ENCODE measurements around a stretch of chr16.

- RRBS: no CpG with 5 or more reads among the region's 3 CpGs
Measured at GRCh38 chr16:15856638-15856854, 282 bp downstream of the MYH11 start.

- RRBS: no CpG with 5 or more reads among the region's 19 CpGs
Measured at GRCh38 chr16:16131473-16132173, 91.7 kb downstream of the ABCC6 start.

DNA sequence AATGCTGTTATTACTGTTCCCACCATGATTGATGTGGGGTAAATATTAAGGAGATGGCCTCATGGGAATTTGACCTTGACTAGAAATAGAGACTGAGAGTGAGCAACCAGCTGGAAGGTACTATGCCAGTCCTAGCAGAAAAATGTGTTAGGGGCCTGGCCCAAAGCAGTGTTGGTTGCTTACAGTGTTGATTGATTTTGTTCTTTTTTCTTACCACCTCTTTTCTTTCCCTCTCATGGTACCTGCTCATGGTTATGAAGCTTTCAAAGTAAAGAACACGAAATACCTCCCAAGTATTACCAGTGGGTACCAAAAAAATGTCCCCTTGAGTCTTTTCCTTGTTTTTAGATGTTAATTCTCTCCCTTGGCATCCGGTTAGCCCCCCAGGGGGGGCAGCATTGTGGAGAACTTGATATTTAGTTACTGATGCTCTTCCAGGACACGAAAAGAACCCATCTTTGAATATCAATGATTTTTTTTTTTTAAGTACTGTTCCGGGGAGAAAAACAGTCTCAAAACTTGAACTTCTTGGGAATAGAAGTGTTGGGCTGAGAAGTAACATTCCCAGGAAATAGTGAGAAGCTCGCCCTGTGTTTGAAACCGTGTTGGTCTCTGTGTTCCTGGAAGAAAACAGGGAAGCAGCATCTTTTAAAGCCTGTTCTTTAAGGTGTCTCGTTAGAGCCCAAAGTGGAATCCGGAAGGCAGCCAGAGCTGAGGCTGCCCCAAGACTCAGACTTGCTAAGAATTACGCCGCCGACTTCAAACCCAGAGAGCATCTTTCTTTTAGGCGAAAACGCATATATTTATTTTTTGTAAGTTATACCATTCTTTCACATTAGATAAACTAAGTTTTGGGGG lies 80.9 kb downstream of the ABCC6 start:
- RRBS: 100% methylated on average over 1 of the region's 13 CpGs

DNA sequence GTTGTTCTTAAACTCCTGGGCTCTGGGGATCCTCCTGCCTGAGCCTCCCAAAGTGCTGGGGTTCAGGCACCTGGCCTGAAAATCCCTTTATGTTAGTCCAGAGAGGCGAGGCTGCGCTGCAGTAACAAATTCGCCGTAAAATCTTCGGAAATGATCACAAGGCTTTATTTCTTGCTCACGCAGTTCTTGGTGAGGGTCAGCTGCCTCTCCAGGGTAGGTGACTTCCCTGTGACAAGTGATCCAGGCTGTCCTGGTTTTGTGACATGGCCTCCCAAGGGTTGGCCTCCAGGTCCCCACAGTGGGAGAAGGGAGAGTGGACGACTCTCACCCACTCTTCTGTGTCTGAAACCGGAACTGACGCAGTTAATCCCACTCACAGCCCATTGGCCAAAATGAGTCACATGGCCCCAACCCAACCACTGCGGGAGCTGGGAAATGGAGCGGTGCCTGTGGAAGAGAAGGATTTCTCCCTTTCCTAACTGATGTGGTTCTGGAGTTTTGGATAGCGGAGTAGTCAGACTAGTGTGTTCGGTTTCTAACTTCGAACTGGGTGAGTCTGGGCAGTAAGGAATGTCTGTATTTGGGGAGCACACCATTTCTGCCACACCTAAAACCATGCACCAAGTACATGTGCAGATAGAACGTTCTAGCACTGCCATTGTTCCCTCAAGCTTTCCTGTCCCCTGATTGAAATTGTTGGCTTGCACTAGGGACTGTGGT lies 79.4 kb downstream of the ABCC6 start:
- RRBS: no CpG with 5 or more reads among the region's 15 CpGs

GRCh38 chr16:17304132-17304832 lies 166.5 kb downstream of the XYLT1 start:
- RRBS: no CpG with 5 or more reads among the region's 7 CpGs

DNA sequence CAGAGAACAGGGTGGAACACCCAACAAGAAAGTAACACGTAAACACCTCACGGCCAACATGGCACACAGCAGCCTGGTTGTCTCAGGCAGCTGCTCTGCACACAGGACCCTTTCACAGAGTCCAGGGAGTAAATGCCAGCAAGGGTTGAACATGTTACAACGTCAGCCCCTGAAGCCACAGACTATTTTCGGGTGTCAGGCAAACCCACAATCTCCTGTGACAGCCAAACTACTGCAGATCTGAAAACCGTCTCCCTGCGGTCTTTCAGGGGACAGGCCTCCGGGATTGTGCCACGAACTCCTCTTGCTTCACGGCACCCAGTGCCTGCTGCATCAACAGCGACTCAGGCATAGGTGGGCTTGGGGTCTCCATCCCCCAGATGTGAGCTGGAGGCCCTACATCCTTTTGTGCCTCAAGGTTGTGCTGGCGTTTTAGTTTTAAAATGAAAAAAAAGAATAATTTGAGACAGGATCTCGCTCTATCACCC lies 127.7 kb downstream of the XYLT1 start:
- RRBS: no CpG with 5 or more reads among the region's 12 CpGs

DNA sequence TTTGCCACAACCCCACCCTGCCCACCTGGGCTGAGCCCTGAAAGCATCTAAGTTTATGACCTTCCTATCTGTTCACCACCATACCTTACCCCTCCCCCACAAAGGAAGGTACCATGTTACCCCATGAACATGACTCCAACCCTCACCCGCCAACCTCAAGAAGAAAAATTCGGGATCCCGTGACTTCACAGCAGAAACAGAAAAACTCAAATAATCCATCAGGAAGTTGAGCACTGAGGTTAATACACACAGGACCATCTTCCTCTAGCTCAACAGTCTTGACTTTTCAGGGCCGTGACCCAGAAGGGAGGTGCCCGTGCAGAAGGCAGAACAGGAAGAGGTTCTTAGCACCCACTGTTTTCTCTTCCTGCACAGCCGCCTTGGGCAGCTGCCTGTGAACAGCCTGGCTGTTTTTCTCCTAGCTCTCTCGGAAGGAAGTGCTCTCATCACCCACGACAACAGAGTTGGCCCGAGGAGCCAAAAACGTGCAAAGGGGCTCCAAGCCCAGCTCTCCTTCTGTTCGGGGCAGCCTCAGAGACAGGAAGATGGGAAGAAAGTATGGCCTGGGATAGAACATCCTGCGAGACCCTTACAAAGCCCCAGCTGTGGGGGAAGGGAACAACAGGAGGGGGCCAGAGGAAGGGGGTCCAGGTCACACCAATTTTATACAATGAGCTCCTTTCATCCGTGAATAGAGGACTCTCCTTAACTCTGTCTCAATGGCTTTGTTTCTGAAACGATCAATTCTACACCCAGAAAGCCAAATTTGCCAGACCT lies 101.1 kb downstream of the XYLT1 start:
- RRBS: no CpG with 5 or more reads among the region's 14 CpGs

DNA sequence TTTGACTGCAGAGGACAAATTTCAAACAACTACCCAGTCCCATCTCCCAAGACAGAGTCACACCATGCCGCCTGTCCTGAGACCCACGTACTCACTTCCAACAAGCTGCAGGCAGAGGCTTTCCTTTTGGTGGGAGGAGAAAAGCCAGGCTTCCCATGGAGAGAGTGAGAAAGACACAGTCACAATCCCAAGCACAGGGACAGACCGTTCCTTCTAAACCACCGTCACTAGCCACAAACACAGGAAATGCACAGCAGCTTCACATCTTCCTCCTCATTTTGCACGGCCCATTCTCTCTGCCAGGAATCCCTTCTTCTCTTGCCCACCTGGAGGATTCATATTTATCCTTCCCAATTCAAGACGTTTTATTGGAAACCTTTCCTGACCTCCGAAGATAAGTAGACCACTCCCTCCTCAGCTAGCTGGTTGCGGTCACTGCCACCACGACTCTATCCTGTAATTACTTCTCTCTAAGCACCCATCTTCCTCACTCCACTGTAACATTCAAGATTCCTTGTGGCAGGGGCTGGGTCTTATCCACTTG lies 87.7 kb downstream of the XYLT1 start:
- RRBS: no CpG with 5 or more reads among the region's 9 CpGs

- RRBS: no CpG with 5 or more reads among the region's 10 CpGs
Measured at GRCh38 chr16:17396770-17397428, 73.9 kb downstream of the XYLT1 start.

DNA sequence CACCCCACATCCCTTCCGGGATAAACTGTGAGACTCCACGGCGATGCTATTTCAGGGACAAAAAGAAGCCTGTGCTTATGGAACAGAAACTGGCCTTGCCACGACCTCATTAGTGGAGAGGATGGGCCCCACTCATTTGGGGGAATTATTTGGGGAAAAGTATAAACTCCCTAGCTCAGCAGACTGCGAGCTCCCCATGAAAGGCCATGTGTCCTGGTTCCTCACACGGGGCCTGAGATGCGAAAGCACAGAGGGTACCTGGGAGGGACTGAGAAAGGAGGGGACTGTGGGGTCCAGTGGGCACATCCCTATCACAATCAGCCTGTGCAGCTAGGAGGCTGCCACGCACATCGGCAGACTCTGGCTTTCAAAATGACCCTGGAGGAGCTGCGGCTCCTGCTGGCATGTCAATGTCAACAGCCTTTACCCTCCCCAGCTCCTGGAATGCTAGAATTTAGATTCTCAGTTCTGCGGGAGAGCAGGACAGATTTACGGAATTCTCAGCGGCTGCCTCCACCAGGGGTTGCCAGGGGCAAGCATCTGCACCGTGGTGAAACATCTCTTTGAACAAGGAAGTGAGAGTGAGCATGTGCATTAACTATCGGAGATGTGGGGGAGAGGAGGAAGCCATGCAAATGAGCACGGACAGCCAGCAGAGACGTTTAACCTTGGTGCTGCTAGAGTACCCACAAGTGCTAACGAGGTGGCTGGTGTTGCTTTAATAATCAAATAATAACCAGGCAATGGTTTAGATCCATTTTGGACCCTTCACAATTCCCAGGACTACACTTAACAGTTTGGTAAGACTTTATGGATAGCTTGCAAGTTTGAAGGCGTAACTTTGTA lies 54.3 kb downstream of the XYLT1 start:
- RRBS: no CpG with 5 or more reads among the region's 19 CpGs

DNA sequence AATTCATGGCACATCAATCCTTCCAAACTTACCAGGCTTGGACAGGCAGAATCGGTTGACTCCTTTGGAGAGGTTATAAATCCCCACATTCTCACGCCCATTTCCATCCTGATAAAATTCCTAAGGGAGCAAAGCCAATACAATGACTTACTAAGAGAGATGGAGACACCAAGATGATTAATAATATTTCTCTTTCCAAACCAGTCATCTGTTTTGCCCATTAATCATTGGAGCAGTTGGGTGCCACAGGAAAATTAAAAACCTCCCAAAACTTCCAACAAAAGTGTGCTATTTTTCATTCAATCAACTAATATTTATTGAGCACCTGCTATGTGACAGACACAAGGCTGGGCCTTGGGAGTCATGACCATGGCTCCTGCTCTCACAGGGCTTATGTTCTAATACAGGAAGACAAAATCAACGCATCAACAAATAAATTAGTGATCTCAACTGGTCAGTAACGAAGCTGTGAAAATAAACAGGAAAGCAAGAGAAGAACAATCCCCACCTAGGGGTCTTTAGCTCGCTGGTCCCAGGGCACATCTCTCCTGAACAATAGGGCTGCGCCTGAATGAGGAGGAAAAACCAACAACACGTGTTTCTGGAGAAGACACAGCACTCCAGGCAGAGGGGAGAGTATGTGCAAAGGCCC lies 34.3 kb downstream of the NOMO2 start:
- RRBS: no CpG with 5 or more reads among the region's 7 CpGs

DNA sequence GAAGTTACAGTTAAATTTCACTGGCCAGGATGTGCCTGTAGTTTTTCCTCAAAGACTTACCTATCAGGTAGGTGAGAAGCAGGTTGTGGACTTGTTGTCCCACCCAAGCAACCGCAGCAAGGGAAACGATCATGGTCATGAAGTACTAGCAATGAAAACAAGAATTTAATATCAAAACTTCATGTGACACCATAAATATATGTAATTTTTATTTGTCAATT lies 4.3 kb upstream of the RPS15A start:
- RRBS: no CpG with 5 or more reads among the region's 2 CpGs

- RRBS: no CpG with 5 or more reads among the region's 5 CpGs
Measured at GRCh38 chr16:18800042-18800464, 1.3 kb downstream of the ARL6IP1 start.

DNA sequence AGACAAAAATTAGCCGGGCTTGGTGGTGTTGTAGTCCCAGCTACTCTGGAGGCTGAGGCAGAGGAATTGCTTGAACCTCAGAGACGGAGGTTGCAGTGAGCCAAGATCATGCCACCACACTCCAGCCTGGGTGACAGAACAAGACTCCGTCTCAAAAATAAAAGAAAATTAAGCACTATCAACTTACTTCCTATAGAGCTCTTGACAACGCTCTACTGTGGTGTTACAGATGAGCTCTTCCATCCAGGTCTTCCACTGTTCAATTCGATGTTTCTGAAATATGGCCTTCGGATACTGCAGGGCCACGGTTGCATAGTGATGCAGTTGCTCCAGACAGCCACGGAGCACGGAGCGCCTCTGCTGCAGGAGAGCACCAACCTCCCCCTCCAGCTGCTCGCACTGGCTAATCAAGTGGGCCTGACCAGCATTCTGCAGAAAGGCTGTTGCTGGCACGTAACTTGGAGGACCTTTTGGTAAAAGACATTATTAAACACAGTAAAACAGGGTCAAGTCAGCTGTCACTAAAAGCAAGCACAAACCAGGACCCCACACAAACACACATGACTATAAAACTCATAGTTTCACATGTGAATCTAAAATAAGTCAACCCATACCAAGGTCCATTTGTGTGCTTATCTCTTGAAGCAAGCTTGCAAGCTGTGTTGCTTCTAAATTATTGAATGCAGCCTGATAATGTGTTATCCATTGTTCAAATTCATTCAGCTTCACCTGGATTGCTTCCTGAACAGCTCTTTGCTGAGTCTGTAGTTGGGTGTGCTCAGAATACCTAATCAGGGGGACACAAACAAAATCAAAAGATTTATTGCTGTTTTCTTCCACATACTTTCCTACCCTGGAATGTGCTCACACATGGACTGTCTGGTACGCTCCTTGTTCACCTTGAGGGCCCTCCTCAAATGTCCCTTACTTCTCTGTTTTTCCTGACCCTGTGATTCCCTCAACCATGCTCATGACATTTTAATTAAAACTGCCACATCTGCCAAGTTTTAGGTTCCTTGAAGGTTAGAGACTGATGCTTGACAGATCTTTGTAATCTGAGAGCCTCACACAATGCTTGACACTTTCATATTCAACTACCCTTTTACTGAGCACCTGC lies 34.8 kb upstream of the ARL6IP1 start:
- RRBS: no CpG with 5 or more reads among the region's 13 CpGs

DNA sequence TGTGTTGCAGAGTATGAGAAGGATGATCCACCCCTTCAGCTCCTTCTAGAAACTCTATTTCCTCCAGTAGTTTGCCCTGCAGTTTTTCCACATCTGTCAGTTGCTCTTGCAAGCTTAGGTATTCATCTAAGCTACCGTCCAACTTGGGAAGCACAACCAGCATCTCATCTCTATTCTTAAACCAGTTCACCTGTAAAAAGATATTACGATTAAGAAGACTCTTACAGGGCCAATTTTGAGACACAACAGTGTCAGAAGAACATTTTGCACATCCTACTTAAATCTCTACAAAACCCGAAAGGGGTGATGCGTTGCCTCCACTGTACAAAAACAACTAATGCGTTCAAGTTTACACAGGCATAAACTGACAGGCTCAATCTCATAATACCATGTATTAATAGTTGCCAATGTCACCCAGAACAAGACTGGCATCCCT lies 35.9 kb upstream of the ARL6IP1 start:
- RRBS: no CpG with 5 or more reads among the region's 5 CpGs

- RRBS: no CpG with 5 or more reads among the region's 6 CpGs
Measured at GRCh38 chr16:18839569-18840036, 38.3 kb upstream of the ARL6IP1 start.

DNA sequence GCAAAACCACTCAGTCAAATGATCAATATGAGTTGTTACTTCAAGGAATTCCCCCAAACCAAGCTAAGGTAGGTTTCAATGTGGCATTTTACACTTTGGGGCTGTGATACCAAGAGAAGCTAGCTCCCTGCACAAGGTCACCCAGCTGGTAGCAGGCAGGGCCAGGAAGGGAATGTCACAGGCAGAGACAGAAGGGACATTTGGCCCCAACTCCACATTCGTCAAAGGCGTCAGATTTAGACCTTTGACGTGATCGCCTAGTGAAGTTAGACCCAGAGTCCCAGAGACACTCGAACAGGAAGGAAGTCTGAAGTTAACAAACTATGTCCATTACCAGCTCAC lies 5.5 kb upstream of the SMG1 start:
- RRBS: no CpG with 5 or more reads among the region's 5 CpGs

GRCh38 chr16:19136984-19137266 lies 23.2 kb downstream of the ITPRIPL2 start:
- RRBS: no CpG with 5 or more reads among the region's 10 CpGs

DNA sequence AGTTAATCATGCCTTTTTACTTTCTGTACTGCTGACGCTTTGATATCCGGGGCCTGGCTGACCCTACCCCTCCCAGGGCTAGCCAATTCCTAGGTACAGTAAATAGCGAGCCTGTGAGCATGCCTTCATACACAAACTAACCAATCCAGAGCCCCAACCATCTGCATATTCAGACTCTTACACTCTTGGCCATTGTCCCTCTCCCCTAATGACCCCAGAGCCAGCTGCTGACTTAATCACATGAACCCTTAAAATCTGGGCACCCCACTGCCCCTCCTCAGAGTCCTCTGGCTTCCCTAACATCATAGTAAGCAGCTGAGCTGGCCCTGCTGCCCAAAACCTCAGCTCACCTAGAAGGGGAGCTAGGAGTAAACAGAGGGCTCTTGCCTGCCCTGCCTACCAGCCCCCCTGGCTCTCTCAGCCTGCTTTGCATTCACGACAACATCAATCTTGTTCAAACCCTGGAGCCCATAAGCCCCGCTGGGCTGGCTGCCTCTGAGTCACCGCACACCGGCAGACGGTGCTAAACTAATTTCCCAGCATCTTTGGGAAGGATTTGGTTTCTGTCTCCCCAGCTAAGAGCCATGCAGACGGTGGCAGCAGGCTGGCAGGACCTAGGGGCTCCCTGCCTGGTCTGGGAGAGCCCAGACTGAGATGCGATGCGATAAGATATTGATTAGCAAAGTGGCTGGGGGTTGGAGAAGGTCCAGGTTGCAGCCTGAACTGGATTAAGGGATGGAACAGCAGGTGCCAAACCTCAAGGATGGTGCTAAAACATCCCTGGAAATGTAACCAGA lies 63.2 kb downstream of the CLEC19A start:
- RRBS: no CpG with 5 or more reads among the region's 11 CpGs

All from cardiac fibroblast (primary cell).